Metastatic Breast Carcinoma in the Brain (tissue), 10 donors: ENCODE measurements around a stretch of chr4.

- PRO-cap, 10 experiments: no peak in any of the 10 experiments
Observed at GRCh38 chr4:186247240-186247503, 18.8 kb upstream of the F11 start.

DNA sequence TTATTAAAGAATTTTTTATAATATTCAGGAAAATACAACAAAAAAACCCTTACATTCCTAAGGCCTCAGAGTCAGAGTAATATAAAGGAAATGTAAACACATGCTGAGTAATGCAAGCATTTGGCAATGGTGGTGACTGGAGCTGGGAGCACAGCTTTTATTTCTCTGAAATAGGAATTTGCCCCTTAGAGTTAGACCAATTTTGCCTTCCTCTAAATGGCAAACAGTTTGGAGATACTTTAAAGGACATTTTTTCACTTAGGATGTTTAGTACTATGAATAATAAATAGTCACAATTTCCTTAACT lies 16.2 kb upstream of the F11 start:
- PRO-cap, 10 experiments: no peak in any of the 10 experiments

DNA sequence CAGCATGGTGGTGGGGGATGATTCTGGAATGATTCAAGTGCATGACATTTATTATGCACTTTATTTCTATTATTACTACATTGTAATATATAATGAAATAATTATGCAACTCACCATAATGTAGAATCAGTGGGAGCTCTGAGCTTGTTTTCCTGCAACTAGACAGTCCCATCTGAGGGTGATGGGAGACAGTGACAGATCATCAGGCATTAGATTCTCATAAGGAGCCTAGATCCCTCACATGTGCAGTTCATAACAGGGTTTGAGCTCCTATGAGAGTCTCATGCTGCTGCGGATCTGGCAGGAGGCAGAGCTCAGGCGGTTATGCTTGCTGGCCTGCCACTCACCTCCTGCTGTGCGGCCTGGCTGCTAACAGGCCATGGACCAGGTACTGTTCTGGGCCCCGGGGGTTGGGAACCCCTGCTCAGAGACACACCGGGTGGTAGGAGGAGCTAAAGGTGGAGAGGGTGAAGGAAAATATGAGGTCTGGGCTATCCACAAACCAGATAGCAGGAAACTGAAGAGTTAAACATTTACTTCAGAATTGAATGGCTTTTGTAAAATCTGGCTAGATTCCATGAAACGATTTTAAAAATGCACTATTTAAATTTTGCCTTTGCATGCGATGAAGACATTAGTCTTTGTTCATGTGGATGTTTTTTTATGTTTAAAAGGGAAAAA lies 5.9 kb upstream of the F11 start:
- PRO-cap, 10 experiments: no peak in any of the 10 experiments

- PRO-cap, 10 experiments: no peak in any of the 10 experiments
Observed at GRCh38 chr4:186266368-186266717, 354 bp downstream of the F11 start.

GRCh38 chr4:186537780-186538652 lies 17.4 kb downstream of the MTNR1A start:
- PRO-cap, 10 experiments: no peak in any of the 10 experiments

GRCh38 chr4:186569864-186570775 lies 14.8 kb upstream of the MTNR1A start:
- PRO-cap, 10 experiments: no peak in any of the 10 experiments

DNA sequence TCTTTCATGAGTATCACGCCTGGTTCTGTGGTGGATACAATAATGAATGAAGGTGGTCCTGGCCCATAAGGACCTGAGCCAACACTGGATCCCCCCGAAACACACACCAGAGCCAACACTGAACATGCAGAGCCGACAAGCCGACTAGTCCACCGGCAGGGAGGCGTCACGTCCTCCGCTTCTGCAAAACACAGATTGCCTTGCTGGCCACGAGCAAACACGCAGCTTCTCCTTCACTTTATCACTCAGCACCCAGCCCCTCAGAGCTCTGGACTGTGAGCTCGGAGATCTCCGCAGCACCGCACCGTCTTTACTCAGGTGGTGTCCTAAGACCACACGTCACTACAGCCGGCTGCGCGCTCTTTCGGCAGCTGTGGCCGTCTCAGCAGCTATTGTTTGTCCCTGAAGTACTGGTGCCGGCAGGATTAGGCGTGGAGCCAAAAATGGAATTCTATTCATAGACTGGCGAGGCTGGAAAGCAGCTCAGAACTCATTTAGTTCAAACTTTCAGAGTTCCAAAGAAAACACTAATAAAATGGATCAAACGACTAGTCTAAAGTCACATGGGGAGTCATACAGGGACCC lies 72.0 kb downstream of the FAT1 start:
- PRO-cap, 10 experiments: peak in 2 of 10 experiments; most common minus-strand start position 270 of the sequence (in 2)

DNA sequence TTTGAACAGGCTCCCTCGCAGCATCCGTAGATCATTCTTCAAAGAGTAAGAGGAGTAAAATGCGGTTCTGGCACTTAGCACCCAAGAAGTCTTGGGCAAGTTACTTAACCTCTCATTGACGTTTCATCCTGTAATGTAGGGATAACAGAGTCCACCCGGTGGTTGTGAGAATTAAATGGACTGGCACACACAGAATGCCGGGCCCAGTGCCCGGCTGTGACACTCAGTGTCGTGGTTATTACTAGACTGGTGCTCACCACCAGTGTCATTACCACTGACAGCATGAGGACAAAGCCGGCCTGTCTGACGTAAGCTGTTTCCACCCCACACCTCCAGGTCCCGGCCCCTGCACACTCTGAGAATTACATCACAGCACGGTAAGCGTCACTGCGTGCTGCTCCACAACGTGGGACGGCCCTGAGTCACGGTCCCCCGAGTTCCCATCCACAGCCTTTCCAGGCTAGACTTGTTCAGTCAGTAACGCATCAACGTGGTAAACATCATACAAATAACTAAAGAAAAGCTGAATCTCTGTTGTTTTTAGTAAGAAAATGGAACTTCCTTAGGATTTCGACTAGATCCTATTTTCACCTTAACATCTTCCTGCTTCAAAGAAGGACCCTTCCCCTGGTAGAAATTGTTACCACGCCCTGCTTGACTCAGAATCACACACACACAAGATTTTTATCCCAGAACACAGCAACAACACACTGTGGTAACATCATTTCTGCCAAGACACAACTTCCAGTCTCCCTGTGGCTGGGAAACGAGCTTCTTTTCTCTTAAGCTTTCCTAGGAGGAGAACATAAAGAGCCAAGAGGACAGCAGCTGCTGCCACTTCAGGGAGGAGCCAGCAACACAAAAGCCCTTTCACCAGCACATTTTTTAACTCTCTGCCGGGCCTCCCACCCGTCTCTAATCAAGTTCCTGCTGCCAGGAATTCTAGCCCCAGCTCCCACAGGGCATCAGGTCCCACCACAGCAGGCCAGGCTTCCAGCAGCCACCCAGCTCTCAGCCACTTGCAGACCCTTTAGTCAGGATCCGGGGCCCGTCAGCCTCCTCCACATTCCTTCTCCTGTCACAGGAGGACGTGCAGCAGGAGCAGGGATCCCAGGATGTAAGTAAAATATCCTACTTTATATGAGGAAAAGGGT lies 22.7 kb downstream of the FAT1 start:
- PRO-cap, 10 experiments: peak in 1 of 10 experiments; most common plus-strand start position 888 of the sequence (in 1); most common minus-strand start position 775 of the sequence (in 1)

GRCh38 chr4:186813259-186813797 lies 89.7 kb upstream of the FAT1 start:
- PRO-cap, 10 experiments: no peak in any of the 10 experiments

GRCh38 chr4:186843844-186844698 lies 120.4 kb upstream of the FAT1 start:
- PRO-cap, 10 experiments: peak in 1 of 10 experiments; most common plus-strand start chr4:186844485 (in 1); most common minus-strand start chr4:186844460 (in 1)

- PRO-cap, 10 experiments: no peak in any of the 10 experiments
Observed at GRCh38 chr4:186943297-186943958, 219.8 kb upstream of the FAT1 start.

- PRO-cap, 10 experiments: no peak in any of the 10 experiments
Observed at GRCh38 chr4:188411830-188412556, 272.8 kb downstream of the TRIML1 start.

DNA sequence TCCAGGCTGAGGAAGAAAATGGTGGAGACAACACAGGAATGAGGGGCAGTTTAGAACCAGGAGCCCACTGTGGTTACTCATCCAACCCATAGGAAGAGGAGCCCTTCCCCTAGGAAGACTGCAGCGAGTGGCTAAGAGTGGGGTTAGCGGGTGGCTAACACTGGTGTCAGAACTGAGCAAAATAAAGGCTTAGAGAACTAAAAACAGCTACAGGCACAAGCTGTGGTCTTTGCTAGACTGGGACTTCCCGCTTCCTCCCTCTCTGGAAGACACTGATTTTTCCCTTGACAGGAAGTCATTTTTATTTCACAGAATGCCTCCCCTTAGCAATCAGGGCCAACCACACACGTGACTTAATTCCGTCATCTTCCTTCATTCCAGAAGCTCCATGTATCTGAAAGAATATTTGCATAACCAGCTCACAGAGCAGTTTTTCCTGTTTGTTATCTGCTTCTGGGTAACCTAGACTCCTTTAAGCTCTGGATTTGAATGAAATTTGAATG lies 327.6 kb upstream of the FRG1 start:
- PRO-cap, 10 experiments: no peak in any of the 10 experiments

DNA sequence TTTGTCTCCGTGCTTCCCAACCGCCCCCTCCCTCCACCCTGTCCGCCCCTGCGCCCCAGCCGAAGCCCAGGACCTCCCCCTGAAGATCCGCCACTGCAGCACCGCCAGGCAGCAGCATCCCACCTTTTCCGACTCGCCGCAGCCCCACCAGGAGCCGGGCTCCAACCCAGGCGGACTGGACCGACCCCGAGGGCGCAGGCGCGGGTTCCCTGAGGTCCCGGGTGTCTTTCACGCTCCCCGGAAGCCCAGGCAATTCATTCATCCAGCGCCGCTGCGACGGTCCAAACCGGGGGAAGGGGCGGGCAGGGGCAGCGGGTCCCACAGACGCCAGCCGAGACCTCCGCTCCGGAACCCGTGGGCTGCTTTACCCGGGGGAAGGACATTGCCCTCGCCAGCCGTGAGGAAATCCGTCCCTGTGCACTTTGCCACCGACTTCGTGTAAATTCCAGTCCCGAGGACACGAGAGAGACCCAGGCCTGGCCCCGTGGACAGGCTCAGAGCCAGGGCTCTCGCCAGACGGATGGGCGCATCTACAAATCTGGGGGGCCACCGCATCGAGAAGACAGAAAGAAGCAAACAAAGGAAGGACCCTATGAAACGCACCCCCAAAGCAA lies 11.7 kb downstream of the FRG2 start:
- PRO-cap, 10 experiments: peak in 1 of 10 experiments; most common minus-strand start position 131 of the sequence (in 1)

DNA sequence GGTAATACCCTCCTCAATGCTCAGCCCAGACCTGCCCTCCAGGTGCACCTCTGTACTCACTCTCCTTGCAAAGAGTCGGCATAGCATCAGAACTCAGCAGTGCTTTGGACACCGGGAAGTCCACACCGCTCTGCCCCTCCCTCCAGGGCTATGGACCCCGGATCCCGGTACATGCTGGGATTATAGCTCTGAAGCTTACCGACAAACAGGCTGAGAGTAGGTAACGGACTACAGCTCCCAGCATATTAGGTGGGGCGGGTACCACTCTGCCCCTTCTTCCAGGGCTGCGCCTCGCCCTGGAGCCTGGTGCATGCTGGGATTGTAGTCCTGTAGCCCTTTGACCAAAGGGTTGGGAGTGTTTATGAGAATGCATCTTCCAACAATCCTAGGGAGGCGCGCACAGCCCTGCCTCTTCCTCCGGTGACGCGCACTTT lies 22.3 kb upstream of the FRG2 start:
- PRO-cap, 10 experiments: peak in 1 of 10 experiments; most common minus-strand start position 298 of the sequence (in 1)